Parietal lobe (tissue), 2 donors: ENCODE measurements around a stretch of chr9.

DNA sequence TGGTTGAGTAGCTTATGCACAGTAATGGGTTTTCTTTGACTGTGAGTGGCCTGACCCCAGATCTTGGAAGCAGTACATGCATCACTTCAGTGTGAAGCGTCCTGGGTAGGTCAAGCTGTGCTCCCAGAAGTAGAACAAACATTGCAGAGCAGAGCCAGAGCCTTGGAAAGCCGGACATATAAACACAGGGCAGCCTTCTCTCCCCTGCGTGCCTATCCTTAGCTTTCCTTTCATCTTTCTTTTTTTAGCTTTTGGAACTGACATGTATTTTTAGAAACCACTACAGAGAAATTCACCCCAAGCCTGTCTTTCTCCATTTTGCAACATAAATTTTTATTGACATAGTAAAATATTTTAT is 389.4 kb downstream of the KDM4C start:
- RAMPAGE, long total RNA: no peak

GRCh38 chr9:7147618-7148238 is 390.0 kb downstream of the KDM4C start:
- RAMPAGE, long total RNA: no peak

DNA sequence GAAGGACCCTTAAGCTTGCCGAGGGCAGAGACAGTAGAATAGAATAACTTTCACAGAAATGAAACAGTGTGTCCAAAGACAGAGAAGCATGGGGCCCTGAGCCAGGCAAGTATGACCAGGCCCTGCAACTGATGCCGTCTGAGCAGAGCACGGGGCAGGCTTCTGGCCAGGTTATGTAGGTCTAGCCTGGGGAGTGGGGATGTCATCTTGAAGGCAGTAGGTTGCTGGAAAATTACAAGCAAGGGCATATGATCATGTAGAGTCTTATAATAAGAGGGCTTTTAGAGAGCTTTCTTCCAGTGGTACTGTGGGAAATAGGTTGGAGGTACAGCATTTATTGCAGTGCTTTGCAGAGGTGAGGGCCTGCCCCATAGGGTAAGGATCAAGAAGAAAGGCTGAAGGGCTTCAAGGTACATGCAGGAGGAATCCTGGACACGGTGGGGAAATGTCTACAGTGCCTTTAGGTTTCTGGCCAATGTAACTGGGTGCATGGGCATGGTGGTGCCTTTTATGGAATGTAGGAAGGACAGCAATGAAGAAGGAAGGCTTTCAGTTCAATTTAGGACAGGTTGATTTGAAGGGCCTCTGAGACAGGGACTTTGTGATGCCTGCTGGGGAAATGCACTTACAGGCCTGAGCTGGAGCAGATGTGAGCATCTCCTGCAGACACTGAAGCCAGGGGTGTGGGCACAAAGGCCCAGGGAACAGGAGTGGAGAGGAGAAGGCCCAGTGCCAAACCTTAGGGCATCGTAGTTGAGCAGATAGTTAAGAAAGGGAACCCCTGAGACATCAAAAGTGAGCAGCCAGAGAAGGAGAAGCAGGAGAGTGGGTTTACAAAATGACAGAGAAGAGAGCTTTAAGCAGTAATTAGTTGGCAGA is 415.7 kb downstream of the KDM4C start:
- RAMPAGE, long total RNA: no peak

DNA sequence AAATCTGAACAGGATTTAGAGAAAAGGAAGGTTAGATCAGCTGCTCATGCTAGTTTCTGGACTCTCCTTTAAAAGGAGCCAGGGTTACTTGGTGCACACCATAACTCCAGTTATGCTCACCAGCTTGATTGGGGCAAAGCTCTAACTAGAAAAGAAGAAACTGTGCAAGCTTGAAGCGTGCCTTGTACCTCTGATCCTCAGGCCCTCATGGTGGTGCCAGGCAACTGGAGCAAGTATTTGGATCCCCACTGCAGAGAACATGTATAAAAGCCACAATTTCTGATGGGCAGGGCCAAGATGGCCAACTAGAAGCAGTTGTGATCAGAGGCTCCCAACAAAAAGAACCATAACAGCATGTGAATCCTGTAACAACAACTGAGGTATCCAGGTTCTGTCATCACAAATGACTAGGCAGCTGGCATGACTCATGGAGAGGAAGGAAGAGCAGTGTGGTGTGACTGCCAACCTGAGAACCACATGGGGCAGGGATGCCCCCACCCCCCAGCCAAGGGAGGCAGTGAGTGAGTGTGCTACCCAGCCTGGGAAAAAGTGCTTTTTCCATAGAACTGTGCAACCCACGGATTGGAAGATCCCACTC is 79.8 kb upstream of the DMAC1 start:
- RAMPAGE, long total RNA: no peak

DNA sequence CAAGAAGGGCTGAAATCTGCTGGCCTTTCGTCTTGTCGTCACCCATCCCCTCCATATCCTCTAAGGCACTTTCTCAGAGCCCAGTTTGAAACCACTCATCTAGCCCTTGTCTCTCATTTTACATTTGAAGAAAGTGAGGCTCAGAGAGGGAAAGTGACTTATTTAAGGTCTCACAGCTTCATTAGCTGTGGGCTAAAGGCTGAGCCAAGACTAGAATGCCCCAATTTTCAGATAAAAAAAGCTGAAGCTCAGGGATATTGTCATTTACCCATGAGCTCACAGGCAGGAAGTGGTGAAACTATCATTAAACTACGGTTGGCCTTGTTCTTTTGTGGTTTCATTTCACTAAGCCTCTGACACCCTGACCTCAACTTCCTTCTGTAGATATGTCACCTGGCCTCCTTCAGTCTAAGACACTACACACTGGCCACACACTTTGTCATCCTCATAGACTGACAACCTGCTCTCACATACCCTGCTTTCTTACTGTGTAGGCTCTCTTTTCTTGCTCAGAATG is 176.7 kb upstream of the DMAC1 start:
- RAMPAGE, long total RNA: no peak

- RAMPAGE, long total RNA: no peak
These were observed 1219.1 kb downstream of the PTPRD start for GRCh38 chr9:9393756-9394117.

GRCh38 chr9:9799659-9799973 is 813.2 kb downstream of the PTPRD start:
- RAMPAGE, long total RNA: no peak

DNA sequence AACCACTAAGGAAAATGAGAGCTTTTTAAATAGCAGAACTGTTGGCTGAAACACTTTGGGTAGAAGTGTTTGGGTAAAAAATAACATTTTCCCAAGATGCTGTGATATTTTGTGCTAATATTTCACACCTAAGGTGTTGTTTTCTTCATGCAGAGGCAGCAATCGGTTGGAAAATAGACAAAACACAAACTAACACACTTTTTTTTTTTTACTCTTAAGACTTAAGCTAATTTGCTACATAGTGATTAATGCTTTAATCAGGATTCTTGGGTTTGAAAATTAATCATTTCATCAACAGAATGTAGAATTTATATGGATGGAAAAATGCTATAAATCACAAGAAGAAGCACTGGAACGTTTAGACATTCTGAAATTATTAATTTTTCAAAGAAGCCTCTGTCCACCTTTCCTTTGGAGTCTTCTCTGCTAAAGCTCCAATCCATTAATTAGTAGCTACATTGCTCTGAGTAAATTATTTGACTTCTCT is 70.8 kb upstream of the TYRP1 start:
- RAMPAGE, long total RNA: no peak

DNA sequence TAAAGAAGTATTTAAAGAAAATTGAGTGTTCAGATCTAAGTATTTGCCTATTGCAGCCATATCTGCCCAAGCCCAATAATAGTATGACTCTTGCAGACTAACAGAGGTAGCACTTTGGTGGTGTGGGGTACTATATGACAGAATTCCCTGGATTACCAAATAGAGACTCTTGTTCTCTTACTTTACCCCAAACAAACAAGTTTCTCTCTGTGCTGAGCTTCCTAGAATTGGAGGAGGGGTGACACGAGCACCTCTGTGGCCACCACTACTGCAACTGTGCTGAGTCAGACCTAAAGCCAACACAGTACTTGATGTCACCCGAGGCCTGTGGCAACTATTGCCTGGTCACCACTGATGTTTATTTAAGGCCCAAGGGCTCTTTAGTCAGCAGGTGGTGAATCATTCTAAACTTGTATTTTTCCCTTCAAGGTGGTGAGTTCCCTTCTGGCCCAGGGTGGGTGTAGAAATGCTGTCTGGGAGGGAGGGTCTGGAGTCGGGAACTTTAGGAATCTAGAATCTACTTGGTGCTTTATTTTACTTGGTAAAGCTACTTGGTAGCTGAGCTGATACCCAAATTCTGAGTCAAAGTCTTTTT is 9.6 kb downstream of the LURAP1L start:
- RAMPAGE, long total RNA: no peak

- RAMPAGE, long total RNA: no peak
These were observed 148.6 kb downstream of the LURAP1L start for GRCh38 chr9:12923389-12923789.

DNA sequence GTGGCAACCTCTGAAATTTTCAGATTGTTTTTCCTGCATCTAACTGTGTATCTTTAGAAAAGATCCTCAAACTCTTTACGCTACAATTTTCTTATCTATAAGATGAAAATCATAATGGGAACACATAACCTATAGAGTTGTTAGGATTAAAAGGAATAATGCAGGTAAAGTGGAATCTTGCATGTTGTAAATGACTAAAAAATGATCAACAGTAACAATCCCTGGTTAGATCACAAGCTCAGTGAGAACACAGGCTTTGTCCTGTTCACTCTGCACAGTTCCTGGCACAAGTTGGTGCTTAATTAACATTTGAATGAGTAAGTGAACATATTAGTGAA is 159.6 kb downstream of the LURAP1L start:
- RAMPAGE, long total RNA: no peak

GRCh38 chr9:13431035-13431603 is 151.6 kb upstream of the MPDZ start:
- RAMPAGE, long total RNA: no peak

DNA sequence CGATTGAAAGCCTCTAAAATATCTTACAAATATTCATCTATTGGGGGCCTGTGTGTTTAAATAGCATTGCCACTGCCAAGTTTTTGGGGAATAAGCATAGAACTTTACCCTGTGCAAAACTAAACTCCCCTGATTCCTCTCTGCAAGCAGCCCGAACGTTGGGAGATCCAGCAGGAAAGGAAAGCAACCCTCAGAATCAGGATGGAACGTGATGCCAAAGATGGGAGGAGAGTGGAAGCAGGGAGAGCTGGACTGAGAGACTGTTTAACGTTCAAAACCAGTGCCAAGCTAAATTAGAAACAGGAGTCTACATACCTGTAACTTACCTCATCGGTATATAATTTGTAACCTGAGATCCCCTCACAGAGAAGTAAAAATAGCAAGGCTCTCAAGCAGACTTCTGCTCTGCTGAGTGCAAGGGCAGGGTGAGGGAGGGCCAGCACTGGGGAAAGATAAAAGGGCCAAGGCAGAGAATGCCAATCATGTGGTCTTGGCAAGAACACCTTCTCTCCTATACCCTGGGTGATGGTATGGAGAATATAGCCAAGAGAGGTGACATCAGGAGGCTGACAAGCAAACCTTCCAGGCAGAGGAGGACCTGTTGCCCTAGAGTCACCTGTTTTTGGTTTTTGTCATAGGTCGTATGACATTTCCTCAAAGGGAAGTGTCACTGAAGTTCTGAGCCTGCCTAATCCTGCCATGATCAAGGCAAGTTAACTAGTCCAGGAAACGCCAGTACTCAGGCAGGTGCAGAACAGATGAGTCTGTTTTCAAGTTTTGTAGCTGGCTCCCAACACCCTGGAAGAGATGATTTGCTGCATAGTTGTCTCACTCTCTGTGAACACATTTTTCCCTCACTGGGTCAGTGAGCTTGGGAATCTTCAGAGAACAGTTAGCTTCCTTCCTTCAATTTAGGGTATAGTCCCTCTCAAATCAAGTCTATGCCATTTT is 472.0 kb downstream of the NFIB start:
- RAMPAGE, long total RNA: no peak

DNA sequence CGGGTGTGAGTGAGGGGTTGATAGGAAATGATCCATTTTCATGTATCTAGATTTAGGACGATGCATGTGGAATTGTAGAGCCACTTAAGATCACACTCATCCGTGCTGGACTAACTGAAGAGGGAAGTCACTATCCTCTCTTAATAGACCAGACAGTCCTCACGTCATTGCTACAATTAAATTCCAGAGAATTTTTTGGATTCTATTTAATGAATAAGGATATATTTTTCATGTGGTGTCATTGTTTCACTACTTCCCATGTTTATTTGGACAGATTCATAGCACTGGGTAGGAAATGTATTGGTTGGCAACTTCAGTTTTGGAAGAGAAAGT is 77.5 kb downstream of the NFIB start:
- RAMPAGE, long total RNA: no peak

GRCh38 chr9:14306951-14307747 is 6.8 kb downstream of the NFIB start:
- RAMPAGE, long total RNA: no peak

DNA sequence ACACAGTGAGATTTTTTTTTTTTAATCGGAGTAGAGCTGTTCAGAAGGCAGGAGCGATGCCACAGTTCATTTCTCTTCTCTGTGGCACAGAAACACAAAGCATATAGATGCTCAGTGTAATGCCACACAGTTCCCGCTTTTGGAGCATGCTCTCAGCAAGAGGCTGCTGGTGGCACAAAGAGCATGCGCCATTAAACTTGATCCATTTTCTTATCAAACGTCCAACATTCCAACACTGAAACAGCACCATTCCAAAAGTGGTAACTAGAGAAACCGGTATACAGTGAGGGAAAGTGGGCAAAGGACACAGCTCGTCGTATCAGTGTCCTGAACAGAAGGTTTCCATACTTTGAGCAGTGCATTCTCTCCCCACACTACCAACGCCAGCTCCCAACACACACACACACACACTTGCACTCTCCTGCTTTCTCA is 6.0 kb downstream of the NFIB start:
- RAMPAGE, long total RNA: no peak

DNA sequence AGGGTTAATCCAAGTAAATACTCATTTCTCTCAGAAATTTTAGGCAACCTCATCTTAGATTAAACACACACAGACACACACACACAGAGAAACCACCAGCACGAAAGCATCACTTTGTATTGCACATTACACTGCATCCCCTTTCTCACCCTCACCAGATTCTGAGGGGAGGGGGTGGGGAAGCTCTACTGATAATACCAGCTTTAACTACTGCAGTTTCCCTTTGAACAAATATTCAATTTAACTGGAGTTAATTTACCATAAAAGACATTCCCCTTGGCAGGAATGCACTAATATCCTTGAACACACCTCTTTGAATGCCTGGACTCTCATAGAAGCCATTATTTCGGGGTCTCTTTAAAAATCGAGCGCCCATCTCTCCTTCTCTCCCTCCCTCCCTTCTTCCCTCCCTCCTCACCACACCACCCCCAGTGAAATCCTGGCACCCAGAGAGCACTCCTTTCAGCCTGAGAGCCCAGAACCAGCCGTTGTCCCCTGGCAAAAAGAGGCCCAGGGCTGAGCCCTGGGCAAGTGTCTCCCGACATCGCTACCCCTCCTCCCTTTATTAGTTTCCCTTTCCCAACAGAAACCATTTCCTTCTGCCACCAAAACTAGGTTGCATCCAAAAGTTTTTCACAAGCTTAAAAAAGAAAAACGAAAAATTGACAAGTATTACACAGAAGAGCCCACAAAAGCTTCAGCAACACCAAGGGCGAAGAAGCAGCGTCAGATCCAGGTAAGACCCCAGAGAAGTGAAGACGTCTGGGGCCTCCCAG is 2.9 kb upstream of the NFIB start:
- RAMPAGE, long total RNA: no peak

GRCh38 chr9:14341420-14342108 is 27.6 kb upstream of the NFIB start:
- RAMPAGE, long total RNA: no peak

GRCh38 chr9:14868751-14869211 is 41.4 kb downstream of the FREM1 start:
- RAMPAGE, long total RNA: no peak

DNA sequence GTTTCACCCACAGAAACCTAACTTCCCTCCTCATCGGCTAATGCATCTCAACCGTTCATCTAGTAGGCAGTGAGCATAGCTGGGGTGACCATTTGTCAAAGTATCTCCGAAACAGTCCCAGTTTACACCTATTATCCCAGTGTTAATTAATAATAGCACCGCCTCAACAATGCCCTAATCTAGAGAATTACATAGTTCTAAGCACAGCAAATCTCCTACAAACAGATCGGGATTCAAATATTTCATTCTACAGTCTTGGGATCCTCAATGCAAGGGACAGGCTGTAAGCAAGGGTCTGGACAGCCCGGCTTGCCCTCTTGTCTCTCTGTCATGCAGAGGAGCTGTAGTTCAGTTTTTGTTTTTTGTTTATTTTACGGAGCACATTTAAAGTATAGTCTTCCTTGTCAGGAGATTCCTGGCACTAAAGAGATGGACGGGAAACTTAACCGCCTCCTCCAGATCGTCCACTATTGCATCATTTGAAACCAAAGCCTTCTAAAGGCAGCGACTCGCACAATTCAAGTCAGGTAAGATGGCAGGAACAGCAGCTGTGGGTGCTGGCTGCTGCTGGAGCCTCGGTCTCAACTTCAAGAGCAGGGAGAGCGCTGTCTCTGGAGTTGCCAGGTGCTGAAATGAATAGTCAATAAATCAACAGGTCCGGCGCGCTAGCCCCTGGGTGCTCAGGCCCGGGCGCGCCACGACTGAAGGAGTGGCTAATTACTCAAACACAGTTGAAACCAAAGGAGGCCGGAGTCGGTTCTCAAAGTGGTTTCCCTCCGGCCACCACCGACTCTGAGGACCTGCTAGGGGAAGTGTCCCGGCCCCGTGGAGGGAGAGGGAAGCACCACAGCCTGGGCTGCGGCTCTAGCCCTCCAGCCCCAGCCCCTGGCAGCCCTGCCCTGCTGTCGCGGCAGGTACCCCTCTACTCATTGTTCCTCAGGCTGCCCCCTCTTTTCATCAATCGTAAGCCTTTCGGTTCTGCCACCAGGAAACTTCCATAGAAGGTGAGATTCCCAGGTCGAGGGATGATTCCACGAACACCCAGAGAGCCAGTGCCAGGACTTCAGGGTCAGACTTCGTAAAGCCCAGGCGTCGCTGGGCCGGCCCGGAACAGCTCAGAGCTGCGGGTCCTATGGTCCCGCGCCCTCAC is 993 bp downstream of the TTC39B start:
- RAMPAGE, long total RNA: no peak